Measurements from ENCODE around the gene PMEPA1.

- PRO-cap, result no peak
Measured at GRCh38 chr20:56002941-56003400, 2.3 kb downstream of the CBLN4 start.

GRCh38 chr20:56403112-56404228 lies 8.6 kb upstream of the CASS4 start:
- PRO-cap, result no peak

GRCh38 chr20:56429758-56430159 lies 17.7 kb downstream of the CASS4 start:
- PRO-cap, result no peak

GRCh38 chr20:56433648-56434327 lies 21.7 kb downstream of the CASS4 start:
- PRO-cap, result no peak

DNA sequence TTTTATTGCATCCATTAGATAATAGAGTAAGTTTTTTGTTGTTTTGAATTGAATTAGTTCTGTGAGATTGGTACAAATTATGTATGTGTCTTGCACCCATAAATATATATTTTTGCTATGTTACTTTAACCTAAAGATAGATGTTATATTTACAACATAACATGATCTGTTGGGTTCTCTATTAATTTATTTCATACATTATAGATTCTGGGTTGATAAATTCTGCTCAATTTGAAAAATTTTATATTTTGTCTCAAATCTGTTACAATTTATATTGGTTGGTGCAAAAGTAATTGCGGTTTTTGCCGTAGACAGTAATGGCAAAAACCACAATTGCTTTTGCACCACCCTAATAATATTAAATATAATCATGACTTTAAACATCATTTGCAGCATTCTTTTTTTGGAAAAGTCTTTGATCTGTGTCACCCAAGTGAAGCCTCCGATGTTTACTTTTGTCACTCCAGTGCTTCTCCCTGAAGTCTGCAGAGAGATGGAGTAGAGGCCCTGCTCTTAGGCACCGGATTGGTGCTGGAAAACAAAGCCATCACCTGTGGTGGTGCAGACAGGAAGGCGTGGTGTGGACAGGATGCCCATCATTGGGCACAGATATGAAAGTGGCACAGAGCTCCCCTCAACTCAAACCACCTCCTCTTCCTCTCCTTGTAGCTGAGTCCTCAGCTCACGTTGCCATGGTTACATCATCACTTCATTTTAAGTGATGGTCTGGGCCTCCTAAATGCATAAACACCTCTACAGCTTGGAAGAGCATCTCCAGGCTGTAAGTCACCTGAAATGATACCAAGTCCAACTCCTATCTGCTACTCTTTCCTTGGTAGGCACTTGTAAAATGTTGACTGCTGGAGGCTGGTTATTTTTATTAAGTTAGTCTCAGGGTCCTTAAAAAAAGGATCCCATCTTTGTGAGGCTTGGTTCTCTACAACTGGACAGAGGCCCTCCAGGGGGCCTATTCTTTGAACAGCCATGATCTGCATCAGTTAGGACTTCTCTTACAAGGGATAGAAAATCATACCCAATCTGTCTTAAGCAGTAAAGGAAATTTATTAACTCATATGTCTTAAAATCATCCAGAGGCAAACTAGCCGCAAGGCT lies 8.1 kb upstream of the RTF2 start:
- PRO-cap, result no peak

DNA sequence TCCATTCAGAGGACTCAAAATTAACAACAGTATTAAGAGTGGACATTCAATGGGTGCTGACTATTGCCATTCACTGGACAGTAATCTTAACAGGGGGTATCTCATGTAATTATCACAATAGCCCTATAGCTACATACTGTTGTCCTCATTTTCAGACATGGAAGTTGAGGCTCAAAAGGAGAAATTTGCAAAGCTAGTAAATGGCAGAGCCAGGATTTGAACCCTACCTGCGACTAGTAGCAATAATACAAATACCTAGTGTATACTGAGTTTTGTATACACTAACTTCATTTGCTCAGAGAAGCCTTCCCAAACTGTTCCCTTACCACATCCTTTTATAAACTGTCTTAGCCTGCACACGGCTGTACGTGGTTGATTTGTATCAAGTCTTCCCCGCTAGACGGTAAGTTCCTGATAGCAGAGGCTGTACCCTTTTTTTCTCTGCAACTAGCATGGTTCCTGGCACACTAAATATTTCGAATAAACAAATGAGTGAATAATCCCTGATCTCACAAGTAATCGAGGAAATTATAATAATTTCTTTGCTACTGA lies 536 bp downstream of the RTF2 start:
- PRO-cap, result no peak

GRCh38 chr20:56779869-56780399 lies 150.8 kb downstream of the TFAP2C start:
- PRO-cap, result no peak

DNA sequence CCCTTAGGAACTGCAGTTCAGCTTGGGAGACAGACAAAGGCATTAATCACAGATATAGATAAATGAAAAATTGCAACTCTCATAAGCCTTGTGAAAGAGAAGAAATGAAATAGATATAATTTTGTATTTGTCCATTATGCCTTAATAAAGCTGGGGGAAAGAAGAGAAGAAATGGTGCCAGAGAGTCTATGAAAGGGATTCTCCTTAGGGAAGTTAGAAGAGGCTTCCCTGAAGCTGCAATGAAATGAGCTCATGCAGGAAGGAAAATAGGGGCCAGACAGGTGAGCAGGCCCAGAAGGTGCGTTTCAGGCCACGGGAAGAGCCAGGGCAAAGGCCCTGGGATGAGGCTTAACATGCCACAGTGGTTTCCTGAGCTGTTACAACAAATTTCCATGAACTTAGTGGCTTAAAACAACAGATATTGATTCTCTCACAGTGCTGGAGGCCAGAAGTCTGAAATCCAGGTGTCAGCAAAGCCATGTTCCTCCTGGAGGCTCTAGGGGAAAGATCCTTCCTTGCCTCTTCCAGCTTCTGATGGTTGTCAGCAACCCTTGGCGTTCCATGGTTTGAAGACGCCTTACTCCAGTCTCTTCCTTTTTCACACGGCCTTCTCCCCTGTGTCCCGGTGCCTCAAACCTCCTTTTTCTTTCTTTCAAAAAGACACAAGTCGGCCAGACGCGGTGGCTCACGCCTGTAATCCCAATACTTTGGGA lies 167.9 kb downstream of the TFAP2C start:
- PRO-cap, result no peak

- PRO-cap, result unidirectional peak, minus-strand start at chr20:56988584
Measured at GRCh38 chr20:56987916-56988839, 278.3 kb downstream of the BMP7 start.

DNA sequence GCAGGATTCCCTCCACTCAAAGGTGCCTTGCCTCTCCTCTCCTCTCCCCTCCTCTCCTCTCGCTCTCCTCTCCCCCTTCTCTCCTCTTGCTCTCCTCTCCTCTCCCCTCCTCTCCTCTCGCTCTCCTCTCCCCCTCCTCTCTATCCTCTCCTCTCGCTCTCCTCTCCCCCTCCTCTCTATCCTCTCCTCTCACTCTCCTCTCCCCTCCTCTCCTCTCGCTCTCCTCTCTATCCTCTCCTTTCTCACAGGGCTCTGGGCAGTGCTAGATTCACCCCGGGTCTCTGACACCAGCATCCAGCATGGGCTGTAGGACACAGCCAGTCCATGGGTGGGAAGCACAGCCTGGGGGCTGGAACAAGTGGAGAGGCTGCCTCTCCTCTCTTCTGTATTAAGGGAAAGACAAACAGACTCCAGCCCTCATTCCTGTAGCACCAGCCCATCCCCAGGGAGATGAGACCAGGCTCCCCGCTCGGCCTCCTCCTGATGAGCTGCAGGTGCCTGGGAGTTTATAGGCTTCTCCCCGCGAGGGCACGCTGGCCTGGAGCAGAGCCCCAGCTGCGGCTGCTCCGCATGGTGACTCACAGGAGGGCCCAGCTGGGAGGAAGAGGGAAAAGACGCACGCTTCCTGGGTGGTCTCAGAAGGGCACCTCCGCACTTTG lies 68.3 kb downstream of the BMP7 start:
- PRO-cap, result no peak

GRCh38 chr20:57317767-57318666 lies 11.6 kb upstream of the SPO11 start:
- PRO-cap, result no peak

DNA sequence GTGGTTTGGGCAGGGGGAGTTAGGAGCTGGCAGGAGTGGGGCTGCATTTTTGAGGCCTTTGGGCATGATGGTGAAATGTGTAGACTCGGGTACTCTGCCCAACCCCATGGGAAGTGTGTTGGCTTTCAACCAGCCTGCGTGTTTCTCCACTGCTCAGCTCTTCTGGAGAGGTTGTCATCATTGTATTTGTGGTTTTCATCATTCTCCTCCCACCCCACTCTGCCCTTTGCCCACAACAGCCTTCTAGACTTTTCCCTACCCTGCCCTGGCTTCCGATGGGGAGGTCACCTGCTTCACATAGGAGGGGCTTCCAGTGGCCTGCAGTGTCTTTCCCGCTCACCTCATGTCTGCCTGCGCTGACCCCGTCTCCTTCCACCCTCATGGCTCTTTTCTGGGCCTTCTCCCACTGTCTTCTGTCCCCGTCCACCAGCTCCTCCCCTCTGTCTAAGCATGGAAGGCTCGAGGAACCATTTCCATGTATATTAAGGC lies 16.0 kb upstream of the RBM38 start:
- PRO-cap, result no peak

DNA sequence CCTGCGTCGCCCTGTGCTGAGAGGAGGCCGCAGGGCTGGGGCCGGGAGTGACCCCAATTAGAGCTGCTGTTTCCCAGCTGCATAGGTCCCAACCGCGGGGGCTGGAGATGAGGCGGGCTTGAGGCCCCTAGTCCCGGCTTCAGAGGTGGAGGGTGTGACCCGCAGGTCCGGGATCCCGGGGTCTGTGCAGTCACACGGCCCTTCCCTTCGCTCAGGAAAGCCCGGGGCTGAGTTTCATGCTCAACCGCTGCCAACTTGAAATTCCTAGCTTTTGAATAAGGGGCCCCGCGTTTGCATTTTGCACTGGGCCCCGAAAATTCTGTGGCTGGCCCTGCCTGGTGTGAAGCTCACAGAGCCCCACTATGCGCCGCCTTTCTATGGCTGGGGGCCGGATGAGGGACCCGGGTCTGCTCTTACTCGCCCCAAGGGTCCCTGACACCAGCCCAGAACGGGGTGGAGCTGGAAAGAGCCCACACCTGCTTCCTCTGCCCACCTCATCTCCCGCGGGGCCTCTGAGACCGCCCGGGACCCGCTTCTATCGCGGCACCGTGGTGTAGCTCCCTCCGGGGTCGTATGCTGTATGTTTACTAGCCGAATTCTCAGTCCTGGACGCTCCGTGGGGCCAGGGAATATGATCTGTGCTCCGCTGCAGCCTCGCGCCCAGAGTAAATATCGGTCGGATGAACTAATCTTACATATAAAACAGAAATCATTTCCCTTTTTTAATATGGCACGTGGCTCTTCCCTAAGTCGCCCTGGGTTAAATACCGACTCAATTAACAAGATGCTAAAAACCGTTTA lies 750 bp upstream of the RBM38 start:
- PRO-cap, result no peak

GRCh38 chr20:57428477-57429312 lies 37.5 kb downstream of the RBM38 start:
- PRO-cap, result no peak

DNA sequence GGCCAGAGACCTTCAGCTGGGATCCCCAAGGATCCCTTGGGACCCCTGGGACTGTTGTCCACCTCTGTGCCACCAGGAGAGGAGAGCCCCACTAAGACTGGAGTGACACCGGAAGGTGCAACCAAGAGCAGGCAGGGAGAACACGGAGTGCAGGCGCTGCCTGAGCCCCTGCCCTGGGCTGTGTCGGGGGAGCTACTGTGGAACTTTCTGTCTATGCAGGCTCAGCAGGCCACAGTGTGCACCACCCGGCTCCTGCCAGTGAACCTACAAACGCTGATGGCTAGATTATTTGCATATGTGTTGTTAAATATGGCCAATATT lies 43.5 kb downstream of the CTCFL start:
- PRO-cap, result no peak

DNA sequence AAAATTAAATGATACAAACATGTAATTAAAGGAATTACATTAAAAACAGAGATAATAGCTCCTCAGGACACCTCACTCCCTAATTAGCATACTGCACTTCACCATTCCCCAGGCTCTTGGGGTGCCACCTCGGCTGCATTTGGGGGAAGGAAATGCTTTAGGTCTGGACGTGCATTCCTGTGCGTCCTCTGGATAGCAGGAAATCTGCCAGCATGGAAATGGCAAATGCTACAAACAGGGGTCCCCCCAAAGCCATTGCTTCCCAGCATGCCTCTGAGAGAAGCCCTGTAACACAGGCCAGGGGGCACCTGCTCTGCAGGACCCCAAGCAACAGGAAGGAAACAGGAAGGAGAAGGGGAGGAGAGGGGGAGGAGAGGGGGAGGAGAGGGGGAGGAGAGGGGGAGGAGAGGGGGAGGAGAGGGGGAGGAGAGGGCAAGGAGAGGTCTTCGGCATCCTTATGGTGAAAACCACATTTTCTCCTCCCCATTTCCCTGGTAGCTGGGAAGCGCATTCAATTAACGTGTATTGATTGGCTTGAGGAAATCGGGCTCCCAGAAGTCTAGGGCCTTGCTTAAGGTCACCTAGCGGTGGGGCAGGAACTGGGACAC lies 43.1 kb downstream of the CTCFL start:
- PRO-cap, result no peak

- PRO-cap, result no peak
Measured at GRCh38 chr20:57577659-57578120, 16.8 kb downstream of the PCK1 start.

GRCh38 chr20:57697341-57697903 lies 12.4 kb downstream of the PMEPA1 start:
- PRO-cap, result no peak

DNA sequence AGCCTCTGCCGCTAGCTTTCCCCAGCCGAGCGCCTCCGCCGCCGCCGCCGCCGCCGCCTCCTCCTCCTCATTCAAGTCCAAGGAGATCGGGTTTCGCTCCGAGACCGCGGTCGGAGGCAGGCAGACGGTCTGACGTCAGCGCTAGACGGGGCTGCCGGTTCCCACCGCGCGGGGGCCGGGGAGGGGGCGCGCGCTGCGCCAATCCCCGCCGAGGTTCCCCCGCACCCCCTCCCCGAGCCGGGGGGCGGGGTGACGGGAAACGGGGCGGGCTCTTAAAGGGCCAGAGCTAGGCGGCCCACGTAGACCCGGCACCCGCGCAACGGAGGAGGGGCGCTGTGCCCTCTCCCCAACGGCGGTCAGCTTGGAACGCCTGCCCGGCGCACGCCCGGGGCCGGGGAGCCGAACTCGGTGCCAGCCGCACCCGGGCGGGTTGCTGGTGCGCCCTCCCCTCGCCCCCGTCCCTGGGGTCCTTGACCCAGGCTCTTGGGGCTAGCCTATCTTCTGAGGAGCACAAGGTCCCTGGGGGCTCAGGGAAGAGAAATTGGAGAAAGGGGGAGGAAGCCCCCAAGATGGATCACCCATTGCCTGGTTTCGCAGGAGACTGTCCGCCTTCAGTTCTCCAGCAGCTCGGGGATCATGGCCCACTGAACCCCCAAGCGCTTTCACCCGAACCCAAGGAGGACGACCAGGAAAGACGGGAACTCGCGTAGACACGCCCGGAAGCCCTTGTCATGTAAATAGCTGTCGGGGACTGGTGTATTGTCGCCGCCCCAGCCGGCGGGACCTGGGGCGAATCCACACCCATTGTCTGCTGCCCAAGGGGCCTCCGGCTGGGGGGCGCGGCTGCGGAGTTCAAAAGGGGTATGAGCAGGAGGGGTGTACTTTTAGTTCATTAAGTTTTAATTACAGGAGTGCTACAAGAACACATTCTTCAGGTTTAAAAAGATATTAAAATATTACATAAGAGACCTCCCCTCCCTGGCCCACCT lies at the start of gene PMEPA1:
Gene PMEPA1 (minus strand): TSS at position 134 of the 989 bp plus-strand sequence.
- PRO-cap, result bidirectional peak, plus-strand start at position 300 of the sequence, minus-strand start at position 73 of the sequence

DNA sequence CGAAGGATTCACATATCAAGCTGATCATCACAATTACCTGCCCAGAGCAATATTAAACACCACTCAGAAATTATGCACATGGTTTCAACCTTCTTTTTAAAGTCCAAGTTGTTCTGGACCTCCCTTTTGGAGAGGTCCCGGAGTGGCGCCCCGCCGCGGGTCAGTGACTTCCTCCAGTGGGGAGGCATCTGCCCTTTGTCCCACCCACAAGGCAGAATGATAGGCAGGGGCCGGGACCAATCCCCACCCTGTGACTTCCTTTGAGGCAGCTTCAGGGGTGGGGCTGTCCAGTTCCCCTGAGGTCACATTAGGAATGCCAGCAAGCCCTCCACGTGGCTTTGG lies 129.3 kb upstream of the C20orf85 start:
- PRO-cap, result no peak

All from mesothelial cell of epicardium (in vitro differentiated cells).